Colon Carcinoma Metastatic in the Lung (tissue), 2 donors: ENCODE data around the gene CT47C1.

DNA sequence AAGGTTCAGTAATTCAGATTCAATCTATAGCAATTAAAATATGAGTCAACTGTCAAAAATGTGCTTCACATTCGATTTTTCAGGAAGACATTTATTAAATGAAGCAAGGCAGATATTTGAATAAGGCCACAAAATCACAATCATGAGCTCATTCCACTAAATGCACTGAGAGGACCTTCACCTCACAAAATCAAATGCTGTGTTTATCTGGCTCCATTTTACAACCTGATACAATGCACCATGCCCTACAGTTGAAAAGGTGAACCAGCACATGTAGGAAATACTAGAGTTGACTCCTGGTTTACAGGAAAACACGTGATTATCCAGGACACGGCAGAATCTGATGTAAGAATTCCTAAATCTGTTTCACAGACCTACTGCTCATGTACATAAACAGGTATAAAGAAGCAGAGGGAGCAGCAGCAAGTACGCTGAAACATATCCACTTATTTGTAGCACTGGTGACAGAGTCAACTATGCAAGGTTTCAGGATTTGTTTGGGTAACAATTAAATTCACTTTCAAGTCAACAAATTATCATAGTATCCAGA is 4.2 kb downstream of the LRCH2 start:
- PRO-cap, 2 experiments, result no peak in any of the 2 experiments

GRCh38 chrX:115559282-115560150 is 1.5 kb upstream of the PLS3 start:
- PRO-cap, 2 experiments, result no peak in any of the 2 experiments

- PRO-cap, 2 experiments, result no peak in any of the 2 experiments
Observed at GRCh38 chrX:115562584-115563017, 1.6 kb downstream of the PLS3 start.

DNA sequence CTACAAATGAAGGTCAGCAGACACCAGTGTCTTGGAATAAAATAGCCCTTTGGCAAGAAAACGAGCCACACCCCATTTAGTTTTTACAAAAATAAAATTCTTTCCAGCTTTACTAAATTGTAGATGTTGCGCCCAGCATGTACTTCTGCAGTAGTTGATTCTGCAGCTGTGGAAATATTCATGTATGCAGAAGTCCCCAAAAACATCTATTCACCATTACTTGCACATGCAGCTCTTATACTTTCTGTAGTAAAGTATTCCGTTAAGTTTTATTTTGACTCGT is 12.3 kb downstream of the PLS3 start:
- PRO-cap, 2 experiments, result no peak in any of the 2 experiments

GRCh38 chrX:115591788-115592300 is 30.9 kb downstream of the PLS3 start:
- PRO-cap, 2 experiments, result no peak in any of the 2 experiments

- PRO-cap, 2 experiments, result no peak in any of the 2 experiments
Observed at GRCh38 chrX:115592301-115592798, 31.4 kb downstream of the PLS3 start.

GRCh38 chrX:115592963-115593288 is 32.0 kb downstream of the PLS3 start:
- PRO-cap, 2 experiments, result no peak in any of the 2 experiments

DNA sequence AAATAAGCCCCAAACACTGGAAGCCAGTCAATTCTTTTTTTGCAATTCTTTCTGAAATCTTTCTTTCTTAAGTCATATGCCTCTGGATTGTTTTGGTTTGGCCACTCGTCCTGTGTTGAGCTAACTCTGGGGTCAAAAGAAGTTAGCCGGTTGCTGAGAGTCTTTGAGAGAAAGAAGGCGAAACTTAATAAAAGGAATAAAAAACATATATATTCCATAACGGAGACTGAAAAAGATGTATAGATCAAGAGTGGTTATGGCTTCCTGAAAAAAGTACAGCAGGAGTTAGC is 64.7 kb downstream of the PLS3 start:
- PRO-cap, 2 experiments, result no peak in any of the 2 experiments

- PRO-cap, 2 experiments, result no peak in any of the 2 experiments
Observed at GRCh38 chrX:115649636-115650325, 88.8 kb downstream of the PLS3 start.

DNA sequence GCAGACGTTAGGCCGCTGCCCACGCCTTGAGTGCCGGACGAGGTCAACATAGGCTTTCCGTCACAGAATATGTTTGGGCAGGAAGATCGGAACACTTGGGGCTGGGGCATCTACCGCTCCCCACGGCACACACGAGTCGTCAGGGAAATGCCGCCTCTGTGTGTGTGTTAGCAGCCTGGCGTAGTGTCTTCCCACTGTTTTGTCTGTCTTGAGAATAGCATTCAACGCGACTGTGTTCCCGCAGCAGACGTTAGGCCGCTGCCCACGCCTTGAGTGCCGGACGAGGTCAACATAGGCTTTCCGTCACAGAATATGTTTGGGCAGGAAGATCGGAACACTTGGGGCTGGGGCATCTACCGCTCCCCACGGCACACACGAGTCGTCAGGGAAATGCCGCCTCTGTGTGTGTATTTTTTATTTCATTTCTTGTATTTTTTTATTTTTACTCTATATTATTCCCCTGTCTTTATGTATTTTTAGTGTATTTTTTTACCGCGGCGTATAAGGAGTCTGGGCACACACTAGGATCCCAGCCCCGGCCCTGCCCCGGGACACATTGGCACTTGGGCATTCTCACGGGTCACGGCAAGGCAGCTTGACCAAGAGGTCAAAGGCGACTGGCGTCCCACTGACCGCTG is 164.6 kb downstream of the PLS3 start:
- PRO-cap, 2 experiments, result peak in 1 of 2 experiments; most common minus-strand start position 232 of the sequence (in 1)

GRCh38 chrX:115888626-115888948 is 282.0 kb upstream of the AGTR2 start:
- PRO-cap, 2 experiments, result no peak in any of the 2 experiments

GRCh38 chrX:115919546-115920010 is 251.0 kb upstream of the AGTR2 start:
- PRO-cap, 2 experiments, result no peak in any of the 2 experiments

GRCh38 chrX:115948309-115948891 is 222.1 kb upstream of the AGTR2 start:
- PRO-cap, 2 experiments, result no peak in any of the 2 experiments

- PRO-cap, 2 experiments, result no peak in any of the 2 experiments
Observed at GRCh38 chrX:117985235-117985795, 131.3 kb downstream of the KLHL13 start.

DNA sequence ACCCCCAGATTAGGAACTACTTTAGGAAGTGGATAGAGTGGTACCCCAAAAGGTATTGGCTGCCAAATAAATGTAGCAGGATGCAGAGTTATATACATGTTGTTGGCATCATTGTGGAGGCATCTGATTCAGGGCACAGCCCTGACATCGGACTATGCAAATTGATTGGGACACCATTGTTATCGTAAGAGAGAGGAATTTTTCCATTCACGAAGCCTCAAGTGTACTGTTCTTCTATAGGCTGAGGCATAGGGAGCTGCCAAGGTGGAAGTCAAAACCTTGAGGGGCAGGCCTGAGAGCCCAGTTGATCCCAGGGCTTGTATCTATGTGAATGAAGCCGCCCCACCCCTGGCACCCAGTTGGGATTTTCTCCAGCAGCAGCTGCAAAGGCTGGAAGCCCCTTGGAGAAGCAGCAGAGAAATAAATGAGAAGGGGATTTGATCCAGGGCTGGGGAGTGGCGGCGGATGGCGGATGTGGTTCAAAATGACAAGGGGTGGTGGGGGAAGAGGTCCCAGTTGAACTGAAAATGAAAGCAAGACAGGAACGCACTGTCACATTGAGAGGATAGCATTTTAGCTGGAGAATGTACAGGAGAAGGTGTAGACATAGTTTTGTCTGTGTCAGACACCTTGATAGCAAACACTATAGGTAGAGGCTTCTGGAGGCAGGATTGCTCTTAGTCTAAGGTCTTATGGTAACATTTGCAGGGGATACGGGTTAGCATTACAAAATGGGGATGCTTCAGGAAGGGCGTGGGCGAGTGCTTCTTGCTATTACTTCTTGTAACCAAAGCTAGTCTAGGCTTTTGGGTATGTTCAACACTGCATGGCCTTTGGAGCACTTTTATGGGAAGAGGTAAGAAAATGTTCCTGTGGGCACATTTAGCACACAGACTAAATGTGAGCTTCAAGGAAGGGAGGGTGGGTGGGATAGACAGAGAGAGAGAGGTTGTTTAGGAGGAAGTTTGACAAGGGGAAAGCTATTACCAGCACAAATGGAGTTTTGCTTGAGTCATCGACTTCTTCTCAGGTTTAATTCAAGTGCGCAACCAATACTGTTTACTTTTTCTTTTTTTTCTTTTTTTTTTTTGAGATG is 32.6 kb downstream of the DOCK11 start:
- PRO-cap, 2 experiments, result no peak in any of the 2 experiments

- PRO-cap, 2 experiments, result no peak in any of the 2 experiments
Observed at GRCh38 chrX:118773497-118774082, 46.2 kb downstream of the IL13RA1 start.

GRCh38 chrX:118978269-118978837 is 3.9 kb downstream of the LONRF3 start:
- PRO-cap, 2 experiments, result no peak in any of the 2 experiments

DNA sequence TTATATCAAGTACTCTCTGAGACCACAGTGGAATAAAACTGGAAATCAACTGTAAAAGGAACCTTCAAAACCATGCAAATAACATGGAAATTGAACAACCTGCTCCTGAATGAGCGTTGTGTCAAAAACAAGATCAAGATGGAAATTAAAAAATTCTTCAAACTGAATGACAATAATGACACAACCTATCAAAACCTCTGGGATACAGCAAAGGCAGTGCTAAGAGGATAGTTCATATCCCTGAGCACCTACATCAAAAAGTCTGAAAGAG is 20.6 kb downstream of the LONRF3 start:
- PRO-cap, 2 experiments, result no peak in any of the 2 experiments

- PRO-cap, 2 experiments, result no peak in any of the 2 experiments
Observed at GRCh38 chrX:119072673-119073437, at the start of gene CT47C1. Gene CT47C1 (plus strand): TSS chrX:119072993.

- PRO-cap, 2 experiments, result no peak in any of the 2 experiments
Observed at GRCh38 chrX:119209415-119210058, 26.5 kb upstream of the PGRMC1 start.